ENCODE measurements around the genes ODF4, NTN1 and GSG1L2.

DNA sequence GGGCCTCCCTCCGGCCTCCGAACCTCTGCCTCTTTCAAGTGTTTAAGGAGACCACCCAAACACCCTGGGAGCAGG, 3.6 kb upstream of the PER1 start:
- PRO-cap: no peak

DNA sequence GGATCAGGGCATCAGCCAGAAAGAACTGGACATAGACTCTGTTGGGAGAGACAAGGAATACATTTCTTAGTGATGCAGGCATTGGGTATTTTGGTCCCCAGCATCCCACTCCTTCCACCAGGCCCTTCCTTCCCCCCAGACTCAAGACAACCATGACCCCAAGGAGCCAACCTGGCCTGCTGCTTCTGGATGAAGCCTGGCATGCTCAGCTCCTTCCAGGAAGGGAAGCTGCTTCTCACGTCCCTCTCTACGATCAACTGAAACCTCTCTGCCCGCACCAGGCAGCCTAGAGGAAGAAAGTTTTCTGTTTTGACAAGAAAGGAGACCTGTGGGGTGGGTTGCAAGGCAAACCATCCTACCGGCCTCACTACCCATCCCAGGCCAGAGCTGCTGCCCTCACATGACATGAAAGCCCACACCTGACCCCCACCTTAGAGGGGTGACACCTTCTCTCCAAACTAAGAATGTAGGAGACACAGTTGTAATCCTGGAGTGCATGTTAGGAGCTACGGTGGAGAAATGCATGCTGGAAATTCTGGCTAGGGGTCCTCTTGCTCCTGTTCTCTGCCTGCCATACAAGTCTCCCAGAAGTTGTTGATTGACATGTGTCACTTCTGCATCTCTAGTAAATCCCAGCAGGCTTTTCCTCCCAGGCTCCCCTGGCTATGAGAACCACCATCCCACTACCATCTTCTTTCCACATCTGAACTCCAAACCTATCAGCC, 15.5 kb downstream of the CTC1 start:
- PRO-cap: no peak

GRCh38 chr17:8268460-8269129, 19.5 kb downstream of the PFAS start:
- PRO-cap: no peak

GRCh38 chr17:8311121-8311905, 1.3 kb downstream of the ARHGEF15 start:
- PRO-cap: no peak

DNA sequence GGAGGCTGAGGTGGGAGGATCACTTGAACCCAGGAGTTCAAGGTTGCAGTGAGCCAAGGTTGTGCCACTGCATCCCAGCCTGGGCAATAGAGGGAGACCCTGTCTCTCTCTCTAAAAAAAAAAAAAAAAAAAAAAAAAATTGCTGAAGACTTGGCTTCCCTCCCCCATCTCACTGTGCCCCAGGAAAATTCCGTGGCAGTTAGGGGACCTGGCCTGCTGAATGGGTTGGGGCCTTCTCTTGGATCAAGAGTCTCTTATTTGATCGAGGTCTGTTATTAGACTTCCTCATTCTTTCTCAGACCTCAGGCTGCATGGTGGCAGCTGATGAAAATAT, at the start of gene ODF4:
Gene ODF4 (plus strand): TSS at position 193 of the 334 bp plus-strand sequence.
- PRO-cap: no peak

DNA sequence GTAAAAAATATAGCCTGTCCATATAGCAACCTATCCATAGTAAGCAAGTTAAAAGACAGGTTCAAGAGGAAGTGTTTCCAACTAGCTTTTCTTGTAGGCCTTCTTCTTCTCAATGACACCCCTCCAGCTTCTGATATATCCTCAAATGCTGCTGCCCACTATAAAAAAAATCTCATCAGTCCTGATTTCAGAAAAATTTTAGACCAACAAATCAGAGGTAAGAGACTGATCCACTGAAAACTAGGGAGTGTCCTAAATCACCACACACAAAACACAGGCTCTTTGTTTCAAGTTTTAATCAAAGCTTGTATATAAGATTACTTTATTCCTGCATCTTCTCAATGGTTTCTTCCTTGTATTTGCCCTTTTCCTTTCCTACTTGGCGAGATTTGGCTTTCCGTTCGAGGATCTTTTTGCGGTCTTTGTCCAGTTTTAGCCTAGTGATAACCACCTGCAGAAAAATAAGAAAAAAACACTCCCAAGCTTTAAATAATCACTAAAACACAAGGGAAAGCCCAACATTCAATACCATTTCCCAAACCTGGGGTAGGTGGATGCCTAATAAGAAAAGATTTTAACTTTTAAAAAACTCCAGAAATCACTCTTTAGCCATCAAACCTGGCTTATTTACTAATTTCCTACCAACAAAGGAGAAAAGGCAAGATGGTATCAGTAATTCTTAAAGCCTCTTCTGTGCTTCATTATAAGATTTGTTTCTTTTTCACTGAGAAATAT, 905 bp upstream of the KRBA2 start:
- PRO-cap: no peak

DNA sequence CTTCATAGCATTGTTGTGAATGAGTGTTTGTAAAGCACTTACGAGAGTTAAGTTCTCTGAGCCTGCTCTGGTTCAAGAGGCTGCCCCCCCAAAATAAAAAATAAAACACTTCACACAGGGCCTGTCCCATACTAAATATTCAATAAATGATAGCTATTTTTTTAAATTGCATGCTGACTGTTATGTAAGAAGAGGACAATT, 15.6 kb upstream of the NDEL1 start:
- PRO-cap: no peak

DNA sequence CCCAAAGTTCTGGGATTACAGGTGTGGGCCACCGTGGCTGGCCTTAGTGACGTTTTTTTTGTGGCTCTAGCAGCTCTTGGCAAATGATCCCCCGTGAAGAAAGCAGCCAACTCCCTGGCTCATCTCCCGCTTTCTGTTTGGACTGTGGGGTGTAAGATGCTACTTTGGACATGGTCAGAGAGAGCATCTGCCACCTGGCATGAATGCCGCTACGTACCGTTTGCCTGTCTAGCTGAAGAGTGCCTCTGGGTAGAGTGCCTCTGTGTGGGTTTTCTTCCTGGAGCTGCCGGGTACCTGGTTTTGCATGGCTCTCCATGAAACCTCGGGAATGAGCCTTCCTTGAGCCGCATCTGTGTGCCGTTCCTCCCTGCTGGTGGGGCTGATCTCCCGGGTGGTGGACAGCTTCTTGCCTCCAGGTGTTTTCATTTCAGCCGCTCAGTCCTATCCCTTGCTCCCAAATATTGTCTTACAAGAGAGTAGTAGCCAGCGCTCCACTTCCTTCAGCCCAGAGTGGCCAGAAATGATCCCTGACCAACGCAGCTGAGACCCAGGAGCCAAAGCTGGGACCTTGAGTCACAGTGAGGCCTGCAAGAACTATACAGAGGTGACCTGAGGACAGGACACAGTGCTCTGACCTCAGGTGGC, 34.4 kb downstream of the NDEL1 start:
- PRO-cap: no peak

DNA sequence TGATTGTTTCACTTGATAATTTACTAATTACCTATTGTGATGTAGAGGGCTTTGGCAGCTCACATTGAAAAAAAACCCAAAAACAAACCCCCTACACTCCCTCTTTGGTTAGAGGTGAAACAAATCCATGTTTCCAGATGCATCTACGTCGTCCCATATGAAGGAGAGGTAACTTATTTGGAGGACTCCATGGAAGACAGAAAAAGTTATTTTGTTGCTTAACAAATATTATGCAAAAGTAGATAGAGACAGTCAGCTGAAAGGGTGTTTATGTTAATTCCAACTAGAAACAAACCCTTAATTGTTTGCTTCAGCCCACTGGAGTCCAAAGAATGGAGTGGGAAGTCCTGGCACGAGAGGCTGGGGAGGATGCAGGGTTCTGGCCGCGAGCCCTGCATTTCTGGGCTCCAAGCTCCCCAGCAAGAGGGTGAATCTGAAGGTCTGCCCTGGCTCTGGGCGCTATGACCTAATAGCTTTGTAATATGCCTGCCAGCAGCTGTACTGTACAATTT, 43.5 kb downstream of the NDEL1 start:
- PRO-cap: no peak

DNA sequence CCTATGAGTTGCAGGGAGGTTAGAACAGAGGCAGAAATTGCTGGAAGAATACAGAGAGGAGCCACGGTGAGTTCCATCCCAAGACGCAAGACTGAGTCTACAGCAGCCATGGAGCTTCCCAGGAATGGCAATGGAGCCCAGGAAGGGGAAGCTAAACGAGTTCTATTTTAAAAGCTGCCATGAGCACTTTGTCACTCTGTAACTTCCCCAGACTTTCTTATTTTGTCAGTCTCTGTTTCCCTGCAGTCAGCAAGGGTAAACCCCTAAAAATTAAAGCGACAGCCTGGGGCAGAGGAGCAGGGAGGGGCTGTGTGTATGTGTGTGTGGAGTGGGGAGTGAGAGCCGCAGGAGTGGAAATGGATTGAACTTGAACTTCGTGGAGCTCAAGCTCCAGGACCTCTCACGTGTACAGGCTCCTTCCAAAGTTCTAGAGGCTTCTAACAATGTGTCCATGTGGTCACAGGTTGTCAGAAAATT, 42.4 kb upstream of the PIK3R6 start:
- PRO-cap: no peak

GRCh38 chr17:8923917-8924116, 41.7 kb downstream of the PIK3R5 start:
- PRO-cap: no peak

DNA sequence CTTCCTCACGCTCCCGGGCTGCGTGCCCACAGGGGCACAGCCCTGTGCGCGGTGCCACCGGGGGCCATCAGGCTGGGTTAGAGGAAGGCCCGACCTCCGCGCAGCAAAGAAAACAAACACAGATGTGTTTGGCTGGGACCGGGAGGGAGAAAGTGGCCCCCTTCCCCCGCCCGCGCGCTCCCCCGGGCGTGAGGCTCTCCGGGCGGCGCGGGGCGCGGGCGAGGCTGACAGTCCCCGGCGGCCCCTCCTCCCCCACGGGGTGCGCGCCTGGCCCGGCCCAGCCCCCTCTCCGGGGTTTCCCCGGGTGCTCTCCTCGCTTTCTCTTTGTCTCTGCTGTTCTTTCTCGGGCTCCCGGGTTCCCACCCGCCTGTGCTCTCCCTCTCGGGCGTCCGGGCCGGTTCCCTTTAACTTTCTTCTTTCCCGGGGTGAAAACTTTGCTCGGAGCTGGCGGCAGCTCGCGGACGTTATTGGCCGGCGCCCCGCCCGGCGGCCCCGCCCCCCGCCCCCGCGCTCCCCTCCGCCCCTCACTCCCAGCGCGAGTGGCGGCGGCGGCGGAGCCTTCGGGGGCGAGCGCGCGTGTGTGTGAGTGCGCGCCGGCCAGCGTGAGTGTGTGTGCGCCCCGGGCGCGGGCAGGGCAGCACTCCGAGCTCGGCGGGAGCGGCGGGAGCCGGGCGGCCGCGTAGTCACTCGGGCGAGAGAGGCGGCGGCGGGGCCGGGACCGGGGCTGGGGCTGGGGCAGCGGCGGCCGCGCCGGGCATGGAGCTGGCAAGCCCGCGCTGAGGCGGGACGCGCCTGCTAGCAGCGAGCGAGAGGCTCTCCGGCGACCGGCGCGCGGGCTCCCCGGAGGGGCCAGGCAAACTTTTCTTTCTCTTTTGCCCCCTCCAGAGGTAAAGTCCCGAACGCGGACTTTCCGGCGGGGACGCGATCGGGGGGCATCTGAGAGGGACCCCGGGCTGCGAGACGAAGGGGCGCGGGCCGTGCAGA, at the start of gene NTN1:
Gene NTN1 (plus strand): TSS at position 527 of the 984 bp plus-strand sequence.
- PRO-cap: unidirectional peak, plus-strand start at position 640 of the sequence

DNA sequence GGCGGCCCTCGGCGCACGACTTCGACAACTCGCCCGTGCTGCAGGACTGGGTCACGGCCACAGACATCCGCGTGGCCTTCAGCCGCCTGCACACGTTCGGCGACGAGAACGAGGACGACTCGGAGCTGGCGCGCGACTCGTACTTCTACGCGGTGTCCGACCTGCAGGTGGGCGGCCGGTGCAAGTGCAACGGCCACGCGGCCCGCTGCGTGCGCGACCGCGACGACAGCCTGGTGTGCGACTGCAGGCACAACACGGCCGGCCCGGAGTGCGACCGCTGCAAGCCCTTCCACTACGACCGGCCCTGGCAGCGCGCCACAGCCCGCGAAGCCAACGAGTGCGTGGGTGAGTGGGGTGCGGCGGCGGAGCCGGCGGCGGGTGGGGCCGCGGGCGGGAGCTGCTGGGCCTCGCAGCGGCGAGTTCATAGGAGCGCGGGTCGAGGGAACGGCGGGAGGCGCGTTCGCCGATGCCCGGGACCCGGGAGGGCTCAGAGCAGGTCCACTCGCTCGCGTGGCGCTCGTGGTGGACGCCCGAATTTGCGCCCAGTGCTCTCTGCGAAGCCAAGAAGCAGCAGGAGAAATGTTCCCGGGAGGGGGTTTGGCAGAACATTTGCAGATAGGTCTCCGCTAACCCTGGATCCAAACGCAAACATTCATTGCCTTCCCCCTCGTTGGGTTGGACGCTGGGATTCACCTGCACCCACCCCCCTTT, 1.9 kb downstream of the NTN1 start:
- PRO-cap: no peak

- PRO-cap: no peak
Measured at GRCh38 chr17:9057329-9057798, 36.1 kb downstream of the NTN1 start.

- PRO-cap: no peak
Measured at GRCh38 chr17:9080517-9081097, 59.3 kb downstream of the NTN1 start.

DNA sequence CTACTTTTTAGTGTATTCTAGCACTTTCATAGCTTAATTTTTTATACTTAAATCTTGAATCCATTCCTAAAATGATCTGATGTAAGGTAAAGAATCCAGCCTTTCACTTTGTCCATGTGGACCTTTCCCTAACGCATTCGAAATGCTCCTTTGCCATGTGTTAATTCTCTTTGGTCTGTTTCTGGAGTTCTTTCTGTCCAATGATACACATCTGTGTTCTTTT, 74.0 kb downstream of the NTN1 start:
- PRO-cap: no peak

- PRO-cap: no peak
Measured at GRCh38 chr17:9217067-9217495, 195.8 kb downstream of the NTN1 start.

DNA sequence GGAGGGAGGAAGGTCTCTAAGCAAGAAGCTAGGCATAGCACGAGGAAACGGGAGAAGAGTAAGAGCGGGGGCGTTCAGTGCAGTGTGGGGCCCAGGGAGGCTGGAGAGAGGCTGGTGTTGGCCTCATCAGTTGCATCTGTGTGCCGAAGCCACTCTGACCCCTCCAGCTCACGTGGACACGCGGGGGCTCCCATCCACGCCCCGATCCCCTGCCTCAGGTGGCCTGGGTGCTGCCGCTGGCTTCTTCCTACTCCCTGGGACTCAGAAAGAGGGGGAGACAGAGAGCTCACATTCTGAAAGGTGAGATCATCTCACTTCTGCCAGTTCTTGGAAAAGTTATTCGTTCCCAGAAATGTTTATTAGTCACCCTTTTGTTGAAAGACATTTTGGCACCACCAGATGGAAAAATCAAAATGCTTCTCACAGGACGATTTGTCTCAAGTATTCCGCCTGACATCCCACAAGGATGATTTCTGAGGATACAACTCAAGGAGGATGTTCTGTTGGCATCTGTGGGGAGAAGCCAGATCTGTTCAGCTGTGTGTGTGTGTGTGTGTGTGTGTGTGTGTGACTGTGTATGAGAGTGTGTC, 207.1 kb downstream of the NTN1 start:
- PRO-cap: no peak

GRCh38 chr17:9671194-9671651, 25.9 kb downstream of the USP43 start:
- PRO-cap: no peak

DNA sequence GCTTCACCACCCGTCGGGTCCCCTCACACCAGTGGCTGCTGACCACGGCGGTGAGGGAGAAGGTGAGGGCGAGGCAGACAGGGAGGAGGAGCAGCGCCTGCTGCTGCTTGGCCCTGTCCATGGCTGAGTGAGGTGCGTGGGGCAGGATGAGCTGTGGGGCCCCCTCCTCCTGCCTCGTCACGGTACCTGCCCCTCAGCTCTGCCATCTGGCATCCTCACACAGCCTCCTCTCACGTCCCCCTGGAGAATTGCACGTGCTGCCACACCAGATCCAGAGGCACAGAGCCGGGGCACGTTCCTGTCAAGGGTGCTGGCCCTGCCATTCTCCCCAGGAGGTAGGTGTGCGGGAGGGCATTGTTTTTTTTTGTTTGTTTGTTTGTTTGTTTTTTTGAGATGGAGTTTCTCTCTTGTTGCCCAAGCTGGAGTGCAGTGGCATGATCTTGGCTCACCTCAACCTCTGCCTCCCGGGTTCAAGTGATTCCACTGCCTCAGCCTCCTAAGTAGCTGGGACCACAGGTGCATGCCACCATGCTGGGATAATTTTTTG, at the start of gene GSG1L2:
Gene GSG1L2 (minus strand): TSS at position 129 of the 547 bp plus-strand sequence.
- PRO-cap: no peak

All from peritoneum (tissue), 1 donor.